Liver (tissue), 9 donors: ENCODE measurements around the gene ABTB2.

DNA sequence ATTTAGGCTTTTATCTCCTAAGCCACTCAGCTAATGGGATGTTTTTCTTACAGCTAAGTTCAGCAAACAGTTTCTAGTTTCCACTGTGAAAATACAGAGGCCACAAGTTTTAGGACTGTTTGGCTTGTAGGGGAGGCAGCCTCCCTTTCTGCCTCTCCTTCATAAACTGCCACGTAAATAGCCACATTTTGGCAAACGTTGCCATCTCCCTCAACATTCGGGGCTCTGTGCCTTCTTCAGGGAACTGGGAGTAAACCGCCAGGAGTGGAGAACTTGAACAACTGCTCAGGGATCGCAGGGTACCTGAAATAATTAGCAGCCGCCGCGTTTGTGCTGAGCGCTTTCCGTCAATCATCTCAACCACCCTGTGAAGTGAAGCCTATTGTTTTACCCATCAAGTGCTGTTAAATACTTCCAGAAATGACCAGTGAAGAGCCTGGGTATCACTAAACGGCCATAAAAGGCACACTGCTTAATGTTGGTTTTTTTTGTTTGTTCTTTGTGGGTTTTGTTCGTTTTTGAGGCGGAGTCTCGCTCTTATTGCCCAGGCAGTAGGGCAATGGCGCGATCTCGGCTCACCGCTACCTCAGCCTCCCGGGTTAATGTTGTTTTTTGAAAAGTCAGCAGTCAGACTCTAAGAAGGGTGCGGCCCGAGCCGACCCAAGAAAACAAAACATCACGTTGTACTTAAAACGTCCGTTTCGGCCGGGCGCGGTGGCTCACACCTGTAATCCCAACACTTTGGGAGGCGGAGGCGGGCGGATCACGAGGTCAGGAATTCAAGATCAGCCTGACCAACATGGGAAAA, 1.1 kb downstream of the CD59 start:
- PRO-cap, 5 experiments: peak in 1 of 5 experiments; most common minus-strand start position 675 of the sequence (in 1)
- RAMPAGE, long total RNA, 2 experiments: no peak in any of the 2 experiments
- RRBS: 2% methylated on average over 6 of the region's 33 CpGs

DNA sequence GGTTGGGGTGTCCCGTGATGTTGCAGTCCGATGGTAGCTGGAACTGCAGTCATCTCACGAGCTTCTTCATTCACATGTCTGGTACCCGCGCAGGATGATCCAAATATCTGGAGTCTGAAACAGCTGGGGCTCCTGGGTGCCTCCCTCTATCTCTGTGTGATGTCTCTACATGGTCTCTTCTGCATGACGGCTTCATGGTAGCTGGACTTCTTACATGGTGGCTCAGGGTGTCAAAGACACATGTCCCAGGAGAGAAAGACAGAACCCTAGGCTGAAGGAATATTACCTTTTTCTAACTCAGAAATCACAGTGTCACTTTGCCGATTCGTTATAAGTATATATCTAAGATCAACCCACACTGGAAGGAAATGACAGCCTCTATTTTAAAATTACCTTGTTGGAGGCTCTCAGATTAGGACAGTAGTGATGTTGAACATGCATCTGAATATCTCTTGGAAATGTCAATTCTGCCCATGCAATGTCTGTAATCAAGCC, 6.7 kb upstream of the CD59 start:
- PRO-cap, 5 experiments: no peak in any of the 5 experiments
- RAMPAGE, long total RNA, 2 experiments: no peak in any of the 2 experiments
- RRBS: no CpG with 5 or more reads among the region's 8 CpGs

DNA sequence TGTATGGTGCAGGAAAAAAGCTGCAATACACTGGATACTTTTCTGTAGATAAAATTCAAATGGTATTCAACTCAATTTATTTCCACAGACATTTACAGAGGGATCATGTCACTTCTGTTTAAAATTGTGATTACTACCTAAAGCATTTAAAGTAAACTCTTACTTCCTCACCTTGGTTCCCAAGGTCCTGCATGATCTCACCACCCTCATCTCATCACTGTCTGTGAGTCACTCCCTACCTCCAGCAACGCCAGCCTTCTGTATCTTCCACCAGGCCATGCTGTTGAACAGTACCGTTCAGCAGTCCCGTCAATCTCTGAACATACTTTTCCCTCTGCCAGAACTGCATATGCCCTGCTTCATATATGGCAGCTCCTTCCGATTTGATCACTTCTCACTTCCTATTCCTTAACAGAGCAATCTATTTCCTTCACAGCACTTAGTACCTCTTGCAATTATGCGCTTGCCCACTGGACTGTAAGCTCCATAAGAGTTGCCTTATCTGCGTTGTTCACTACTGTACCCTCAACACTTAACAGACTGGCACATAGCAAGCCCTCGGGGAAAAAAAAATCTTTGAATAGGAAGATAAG, 2.0 kb downstream of the FBXO3 start:
- PRO-cap, 5 experiments: no peak in any of the 5 experiments
- RAMPAGE, long total RNA, 2 experiments: no peak in any of the 2 experiments
- RRBS: no CpG with 5 or more reads among the region's 7 CpGs

DNA sequence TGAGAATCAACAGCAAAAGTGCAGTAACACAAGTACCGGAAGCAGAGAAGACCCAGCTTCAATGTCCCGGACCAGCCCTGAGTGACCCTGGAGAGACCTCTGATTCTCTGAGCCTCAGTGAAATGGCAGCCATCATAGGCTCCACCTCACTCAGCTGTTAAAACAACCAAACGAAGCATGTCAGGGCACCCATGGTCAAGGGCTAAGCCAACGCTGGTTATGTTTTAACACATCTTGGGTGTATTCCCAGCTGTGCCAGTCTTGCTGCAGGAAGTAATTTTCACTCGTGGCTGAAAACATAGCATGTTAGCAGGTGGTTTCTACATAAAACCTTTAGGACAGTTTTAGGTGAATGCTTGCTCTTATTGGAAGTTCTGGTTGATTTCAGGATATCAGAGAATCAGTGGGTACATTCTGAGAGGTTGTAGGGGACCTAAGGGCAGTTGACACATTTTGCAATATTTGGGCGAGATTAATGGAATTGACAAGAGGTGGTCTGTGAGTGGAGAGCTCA, 30.9 kb downstream of the LMO2 start:
- PRO-cap, 5 experiments: no peak in any of the 5 experiments
- RAMPAGE, long total RNA, 2 experiments: no peak in any of the 2 experiments
- RRBS: no CpG with 5 or more reads among the region's 6 CpGs

DNA sequence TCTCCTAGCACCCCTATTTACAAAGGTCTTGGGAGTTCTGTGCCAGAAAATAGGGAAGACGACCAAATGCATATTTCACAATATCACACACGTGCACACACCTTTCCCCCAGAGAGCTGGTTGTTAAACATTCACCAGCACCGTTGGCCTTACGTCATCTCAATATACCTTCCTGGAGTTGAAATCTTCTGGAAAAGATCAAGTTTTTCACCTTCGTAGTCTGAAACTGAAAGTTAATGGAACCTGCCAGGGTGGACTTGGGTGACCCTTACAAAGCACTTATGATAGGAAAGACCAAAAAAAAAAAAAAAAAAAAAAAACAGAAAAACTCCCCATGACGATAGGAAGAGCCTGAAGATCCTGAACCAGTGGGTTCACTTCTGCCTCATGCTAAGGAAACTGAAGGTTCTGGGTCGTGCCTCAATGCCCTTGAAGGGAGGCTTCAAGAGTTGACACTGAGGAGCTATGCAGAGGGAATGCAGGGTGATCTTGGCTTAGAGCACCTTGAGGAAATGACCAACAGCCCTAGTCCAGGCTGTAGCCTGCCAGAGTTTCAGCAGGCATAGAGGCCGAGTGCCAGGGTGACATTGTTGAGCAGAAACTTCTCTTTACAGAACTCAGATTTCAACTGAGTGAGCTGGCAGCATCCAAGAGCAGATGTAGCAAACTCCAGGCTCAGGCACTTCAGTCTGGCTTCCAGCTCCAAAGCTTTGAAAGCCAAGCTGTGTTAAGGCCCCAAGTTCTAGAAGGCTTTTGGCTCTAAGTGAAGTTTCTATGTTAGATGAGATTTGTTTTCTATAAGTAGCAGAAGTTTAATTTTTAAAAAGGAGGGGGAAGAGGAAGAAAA, 23.2 kb upstream of the CAPRIN1 start:
- PRO-cap, 5 experiments: peak in 3 of 5 experiments; most common plus-strand start position 354 of the sequence (in 2); most common minus-strand start position 603 of the sequence (in 1)
- RAMPAGE, long total RNA, 2 experiments: no peak in any of the 2 experiments
- RRBS: no CpG with 5 or more reads among the region's 8 CpGs

- PRO-cap, 5 experiments: no peak in any of the 5 experiments
- RAMPAGE, long total RNA, 2 experiments: no peak in any of the 2 experiments
- RRBS: no CpG with 5 or more reads among the region's 12 CpGs
These were observed 123.6 kb downstream of the ABTB2 start for GRCh38 chr11:34233867-34234911.

GRCh38 chr11:34309583-34310625, 47.9 kb downstream of the ABTB2 start:
- PRO-cap, 5 experiments: peak in 1 of 5 experiments; most common plus-strand start chr11:34310132 (in 1); most common minus-strand start chr11:34310017 (in 1)
- RAMPAGE, long total RNA, 2 experiments: no peak in any of the 2 experiments
- RRBS: no CpG with 5 or more reads among the region's 12 CpGs

GRCh38 chr11:34357558-34358124, at the start of gene ABTB2:
TSS of gene ABTB2 (minus strand) at chr11:34358010.
- PRO-cap, 5 experiments: peak in 5 of 5 experiments; most common minus-strand start chr11:34357998 (in 4)
- RAMPAGE, long total RNA, 2 experiments: no peak in any of the 2 experiments
- RRBS: 1% methylated on average over 38 of the region's 58 CpGs

GRCh38 chr11:34358125-34359016, 561 bp upstream of the ABTB2 start:
- PRO-cap, 5 experiments: peak in 5 of 5 experiments; most common plus-strand start chr11:34358191 (in 4); most common minus-strand start chr11:34358599 (in 3)
- RAMPAGE, long total RNA, 2 experiments: no peak in any of the 2 experiments
- RRBS: 1% methylated on average over 6 of the region's 49 CpGs

DNA sequence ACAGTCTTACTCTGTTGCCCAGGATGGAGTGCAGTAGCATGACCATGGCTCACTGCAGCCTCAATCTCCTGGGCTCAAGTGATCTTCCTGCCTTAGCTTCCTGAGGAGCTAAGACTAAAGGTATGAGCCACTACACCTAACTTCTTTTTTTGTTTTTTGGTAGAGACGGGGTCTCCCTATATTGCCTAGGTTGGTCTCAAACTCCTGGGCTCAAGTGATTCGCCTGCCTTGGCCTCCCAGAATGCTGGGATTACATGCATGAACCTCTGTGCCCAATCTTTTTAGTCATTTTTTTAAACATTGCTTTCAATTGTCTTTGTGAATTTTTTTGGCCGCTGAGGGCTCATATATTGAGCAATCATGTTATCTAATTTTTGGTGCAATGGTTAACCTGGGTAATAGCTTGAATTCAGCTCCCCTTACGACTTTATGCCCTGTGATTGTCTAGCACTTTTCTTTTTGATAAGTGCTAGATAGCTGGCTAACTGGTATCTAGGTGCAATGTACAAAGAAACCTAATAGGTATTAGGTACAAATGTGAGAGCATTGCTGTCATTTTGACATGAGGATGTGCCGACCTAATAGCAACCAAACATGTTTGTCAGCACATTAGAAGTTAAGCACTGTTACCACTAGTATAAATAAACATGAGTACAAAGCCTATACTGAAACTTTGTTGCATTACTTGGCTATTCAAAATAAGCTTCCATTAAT, 35.3 kb upstream of the CAT start:
- PRO-cap, 5 experiments: peak in 2 of 5 experiments; most common plus-strand start position 552 of the sequence (in 1); most common minus-strand start position 283 of the sequence (in 2)
- RAMPAGE, long total RNA, 2 experiments: no peak in any of the 2 experiments
- RRBS: no CpG with 5 or more reads among the region's 5 CpGs

- PRO-cap, 5 experiments: peak in 1 of 5 experiments; most common plus-strand start chr11:34405306 (in 1); most common minus-strand start chr11:34405184 (in 1)
- RAMPAGE, long total RNA, 2 experiments: no peak in any of the 2 experiments
- RRBS: no CpG with 5 or more reads among the region's 7 CpGs
These were observed 33.7 kb upstream of the CAT start for GRCh38 chr11:34404922-34405627.

GRCh38 chr11:34415565-34415978, 23.2 kb upstream of the CAT start:
- PRO-cap, 5 experiments: peak in 3 of 5 experiments; most common plus-strand start chr11:34415772 (in 3)
- RAMPAGE, long total RNA, 2 experiments: no peak in any of the 2 experiments
- RRBS: no CpG with 5 or more reads among the region's 3 CpGs

DNA sequence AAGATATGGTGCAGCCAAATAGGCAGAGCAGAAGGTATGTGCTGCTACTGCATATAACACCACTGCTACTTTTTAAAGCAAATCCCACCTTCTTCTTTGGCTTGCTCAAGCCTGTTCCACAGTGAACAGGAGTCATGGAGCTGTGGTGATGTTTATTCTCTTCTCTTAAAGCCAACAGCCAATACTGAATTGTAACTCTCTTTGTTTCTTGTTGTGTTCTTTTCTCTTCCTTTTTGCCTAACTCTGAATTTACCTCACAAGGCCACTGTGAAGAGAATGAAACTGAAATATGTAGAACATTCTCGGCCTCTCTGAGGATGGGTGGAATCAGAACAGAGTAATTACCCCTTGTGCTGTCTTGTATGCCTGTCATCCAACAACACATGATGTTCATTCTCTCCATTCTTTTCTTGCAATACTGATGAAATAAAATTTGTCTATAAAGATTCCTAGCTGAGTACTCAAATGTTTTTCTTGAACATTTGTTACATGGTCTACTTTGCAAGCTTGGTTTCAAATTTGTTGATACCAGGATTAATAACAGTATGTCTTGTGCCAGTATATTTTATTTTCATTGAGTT, 2.7 kb upstream of the CAT start:
- PRO-cap, 5 experiments: peak in 1 of 5 experiments; most common minus-strand start position 245 of the sequence (in 1)
- RAMPAGE, long total RNA, 2 experiments: no peak in any of the 2 experiments
- RRBS: no CpG with 5 or more reads among the region's 1 CpG

GRCh38 chr11:34457704-34458364, 19.1 kb downstream of the CAT start:
- PRO-cap, 5 experiments: peak in 2 of 5 experiments; most common plus-strand start chr11:34457864 (in 2)
- RAMPAGE, long total RNA, 2 experiments: no peak in any of the 2 experiments
- RRBS: no CpG with 5 or more reads among the region's 5 CpGs

GRCh38 chr11:34570440-34570826, 50.5 kb upstream of the EHF start:
- PRO-cap, 5 experiments: no peak in any of the 5 experiments
- RAMPAGE, long total RNA, 2 experiments: no peak in any of the 2 experiments
- RRBS: no CpG with 5 or more reads among the region's 5 CpGs

DNA sequence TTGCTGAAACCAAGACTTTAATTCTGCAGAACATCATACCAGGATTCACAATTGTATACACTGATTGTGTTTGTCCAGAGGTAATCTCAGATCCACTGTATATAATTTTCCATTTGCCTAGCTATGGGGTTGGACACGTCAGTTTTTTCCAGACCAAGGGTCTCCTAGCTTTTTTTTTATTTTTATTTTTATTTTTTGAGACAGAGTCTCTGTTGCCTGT, 48.5 kb upstream of the EHF start:
- PRO-cap, 5 experiments: peak in 2 of 5 experiments; most common minus-strand start position 147 of the sequence (in 2)
- RAMPAGE, long total RNA, 2 experiments: no peak in any of the 2 experiments
- RRBS: no CpG with 5 or more reads among the region's 1 CpG

- PRO-cap, 5 experiments: peak in 3 of 5 experiments; most common plus-strand start chr11:34600906 (in 1); most common minus-strand start chr11:34600774 (in 2)
- RAMPAGE, long total RNA, 2 experiments: no peak in any of the 2 experiments
- RRBS: no CpG with 5 or more reads among the region's 12 CpGs
These were observed 20.4 kb upstream of the EHF start for GRCh38 chr11:34600168-34601219.

- PRO-cap, 5 experiments: no peak in any of the 5 experiments
- RAMPAGE, long total RNA, 2 experiments: no peak in any of the 2 experiments
- RRBS: no CpG with 5 or more reads among the region's 10 CpGs
These were observed 64.3 kb downstream of the EHF start for GRCh38 chr11:34685148-34685563.

DNA sequence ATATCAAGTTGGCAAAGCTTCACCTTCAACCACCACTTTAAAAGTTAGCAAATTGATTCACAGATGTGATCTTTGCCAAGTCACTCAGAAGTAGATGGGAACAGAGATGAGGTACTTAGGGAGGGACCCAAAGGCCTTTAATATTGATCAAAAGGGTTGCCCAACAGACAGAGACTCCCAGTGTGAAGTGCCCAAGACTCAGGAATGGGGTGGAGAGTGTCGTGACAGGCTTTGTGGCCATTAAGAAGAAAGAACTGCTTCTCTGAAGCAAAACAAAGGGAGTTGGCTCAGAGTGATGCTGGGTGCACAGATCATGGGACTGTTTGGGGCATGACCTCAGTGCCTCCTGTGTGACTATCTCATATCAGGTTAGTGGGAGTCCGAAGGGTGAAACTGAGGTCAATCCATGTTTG, 132.3 kb downstream of the APIP start:
- PRO-cap, 5 experiments: no peak in any of the 5 experiments
- RAMPAGE, long total RNA, 2 experiments: no peak in any of the 2 experiments
- RRBS: no CpG with 5 or more reads among the region's 2 CpGs

GRCh38 chr11:34912889-34913485, 3.2 kb downstream of the APIP start:
- PRO-cap, 5 experiments: no peak in any of the 5 experiments
- RAMPAGE, long total RNA, 2 experiments: no peak in any of the 2 experiments
- RRBS: no CpG with 5 or more reads among the region's 8 CpGs